ENCODE results near the genes BCO2 and ANKK1.

GRCh38 chr11:111722457-111723334 is 43.5 kb downstream of the PPP2R1B start:
- PRO-cap, 2 experiments = no peak in any of the 2 experiments

- PRO-cap, 2 experiments = no peak in any of the 2 experiments
These were observed 52.2 kb downstream of the ALG9 start for GRCh38 chr11:111819015-111819767.

DNA sequence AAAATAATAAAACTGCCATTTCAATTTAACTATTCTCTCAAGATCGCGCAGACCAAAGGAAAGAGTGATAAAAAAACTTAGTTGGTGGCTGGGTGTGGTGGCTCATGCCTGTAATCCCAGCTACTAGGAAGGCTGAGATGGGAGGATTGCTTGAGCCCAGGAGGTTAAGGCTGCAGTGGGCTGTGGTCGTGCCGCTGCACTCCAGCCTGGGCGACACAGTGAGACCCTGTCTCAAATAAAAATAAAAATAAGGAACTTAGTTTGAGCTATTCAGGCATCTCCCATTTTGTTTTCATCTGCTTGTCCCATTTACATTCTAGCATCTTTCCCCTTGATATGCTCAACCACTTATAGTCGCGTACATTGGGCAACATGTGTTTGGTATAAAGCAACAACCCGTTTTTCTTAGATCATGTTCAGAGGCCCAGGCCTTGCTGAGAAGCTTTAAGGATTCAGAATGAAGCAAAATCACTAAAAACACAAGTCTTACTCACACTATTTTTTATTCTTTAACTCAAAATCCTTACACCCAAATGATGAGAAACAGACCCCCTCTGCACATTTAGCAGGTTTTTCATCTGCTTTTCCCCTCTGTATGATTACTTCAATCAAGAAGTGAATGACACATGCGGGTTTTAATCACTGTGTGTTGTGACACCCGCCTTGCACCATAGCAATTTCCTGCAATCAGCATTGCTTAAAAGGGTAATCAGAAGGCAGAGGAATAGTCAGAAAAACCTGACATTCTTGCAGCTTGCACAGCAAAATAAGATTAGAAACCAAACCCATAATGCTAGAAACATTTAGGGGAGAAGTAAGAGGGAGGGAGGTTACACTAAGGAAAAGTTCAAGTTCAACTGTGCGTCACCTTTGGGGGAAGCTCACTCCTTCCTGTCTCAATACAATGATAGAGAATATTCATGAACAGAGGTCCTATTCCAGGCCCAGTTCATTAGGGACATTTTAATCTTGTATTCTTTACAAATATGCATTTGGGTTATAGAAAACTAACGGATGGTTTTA is 26.0 kb downstream of the ALG9 start:
- PRO-cap, 2 experiments = no peak in any of the 2 experiments

DNA sequence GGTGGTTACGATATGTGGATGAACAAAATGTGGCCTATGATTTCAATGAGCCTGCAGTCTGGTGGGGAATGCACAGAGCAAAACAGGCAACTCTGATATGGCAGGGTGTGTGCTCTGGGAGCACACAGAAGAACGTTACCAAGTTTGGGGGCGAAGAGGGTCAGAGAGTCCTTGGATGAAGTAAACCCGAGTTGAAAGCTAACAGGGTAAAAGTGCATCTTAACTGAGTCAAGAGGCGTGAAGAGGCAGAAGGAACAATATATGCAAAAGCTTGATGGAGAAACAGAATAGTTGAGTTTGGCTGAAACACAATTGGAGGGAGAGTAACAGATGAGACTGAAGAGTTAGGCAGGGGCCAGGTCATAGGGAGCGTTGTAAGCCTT is 330 bp downstream of the CFAP68 start:
- PRO-cap, 2 experiments = no peak in any of the 2 experiments

- PRO-cap, 2 experiments = no peak in any of the 2 experiments
These were observed 4.8 kb downstream of the DIXDC1 start for GRCh38 chr11:111941857-111942453.

DNA sequence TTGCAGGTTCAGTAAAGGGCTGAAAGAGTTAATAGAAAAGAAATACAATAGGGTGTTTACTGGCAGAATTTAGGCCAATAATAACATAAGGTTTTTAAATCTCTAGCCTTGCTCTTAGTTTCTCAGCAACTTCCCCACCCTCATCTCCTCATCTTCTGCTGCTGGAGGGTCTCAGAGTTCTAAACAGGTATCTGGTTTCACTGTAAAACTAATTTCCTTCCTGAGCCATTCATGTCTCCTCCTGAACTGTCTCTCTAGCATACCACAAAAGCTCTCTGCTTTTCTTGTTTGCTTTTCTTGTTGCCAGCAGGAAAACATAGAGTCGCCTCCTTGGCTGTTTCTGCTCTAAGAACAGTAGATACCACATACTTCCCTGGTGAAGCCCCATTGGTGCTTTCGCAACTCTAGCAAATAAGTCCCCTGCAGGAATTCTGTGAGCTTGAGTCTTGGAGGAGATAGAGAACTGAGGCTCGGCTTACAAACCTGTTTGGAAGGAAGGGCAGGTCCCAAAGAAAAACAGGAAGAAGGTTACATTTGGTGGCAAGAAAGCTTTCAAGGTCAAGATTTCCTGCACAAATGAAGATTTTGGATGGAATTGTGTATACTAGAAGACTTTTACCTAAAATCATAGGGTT is 7.0 kb downstream of the DIXDC1 start:
- PRO-cap, 2 experiments = no peak in any of the 2 experiments

DNA sequence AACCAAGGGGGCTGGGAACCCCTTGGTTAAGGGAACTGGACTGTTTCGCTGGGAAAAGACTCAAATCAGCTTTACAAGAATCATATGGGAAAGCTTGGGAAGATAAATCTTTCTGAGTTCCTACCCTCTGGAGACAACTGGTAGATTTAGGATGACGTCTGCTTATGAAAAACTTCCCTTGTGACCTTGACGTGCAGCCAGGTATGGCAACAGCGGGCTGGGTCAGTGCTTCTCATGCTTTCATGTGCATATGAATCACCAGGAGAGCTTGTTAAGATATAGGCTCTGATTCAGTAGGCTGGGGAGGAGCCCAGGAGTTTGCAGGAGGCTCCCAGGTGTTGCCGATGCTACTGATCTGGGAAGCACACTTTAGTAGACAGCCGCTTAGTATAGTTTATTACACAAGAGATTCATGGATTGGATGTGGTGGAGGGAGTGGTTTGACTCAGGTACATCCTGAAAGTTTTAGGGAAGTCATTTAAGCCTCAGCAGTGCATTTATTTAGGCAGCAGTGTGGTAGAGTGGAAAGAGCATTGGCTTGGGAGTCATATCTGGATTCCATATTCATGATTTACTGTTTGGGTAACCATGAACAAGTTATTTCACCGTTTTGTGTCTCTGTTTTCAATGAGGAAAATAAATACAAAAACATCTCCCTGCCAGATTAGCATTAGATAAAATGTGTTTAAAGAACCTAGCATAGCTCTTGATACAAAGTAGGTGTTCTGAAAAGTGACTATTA is 23.8 kb downstream of the DIXDC1 start:
- PRO-cap, 2 experiments = no peak in any of the 2 experiments

DNA sequence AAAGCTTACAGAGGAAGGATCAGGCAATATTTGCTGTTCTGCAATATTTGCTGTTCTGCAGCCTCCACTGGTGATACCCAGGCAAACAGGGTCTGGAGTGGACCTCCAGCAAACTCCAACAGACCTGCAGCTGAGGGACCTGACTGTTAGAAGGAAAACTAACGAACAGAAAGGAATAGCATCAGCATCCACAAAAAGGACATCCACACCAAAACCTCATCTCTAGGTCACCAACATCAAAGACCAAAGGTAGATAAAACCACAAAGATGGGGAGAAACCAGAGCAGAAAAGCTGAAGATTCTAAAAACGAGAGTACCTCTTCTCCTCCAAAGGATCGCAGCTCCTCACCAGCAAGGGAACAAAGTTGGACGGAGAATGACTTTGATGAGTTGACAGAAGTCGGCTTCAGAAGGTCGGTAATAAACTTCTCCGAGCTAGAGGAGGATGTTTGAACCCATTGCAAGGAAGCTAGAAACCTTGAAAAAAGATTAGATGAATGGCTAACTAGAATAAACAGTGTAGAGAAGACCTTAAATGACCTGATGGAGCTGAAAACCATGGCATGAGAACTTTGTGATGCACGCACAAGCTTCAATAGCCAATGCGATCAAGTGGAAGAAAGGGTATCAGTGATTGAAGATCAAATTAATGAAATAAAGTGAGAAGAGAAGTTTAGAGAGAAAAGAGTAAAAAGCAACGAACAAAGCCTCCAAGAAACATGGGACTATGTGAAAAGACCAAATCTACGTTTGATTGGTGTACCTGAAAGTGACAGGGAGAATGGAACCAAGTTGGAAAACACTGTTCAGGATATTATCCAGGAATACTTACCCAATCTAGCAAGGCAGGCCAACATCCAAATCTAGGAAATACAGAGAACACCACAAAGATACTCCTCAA is 18.4 kb upstream of the DLAT start:
- PRO-cap, 2 experiments = no peak in any of the 2 experiments

GRCh38 chr11:112084762-112085648 is 1.6 kb downstream of the TIMM8B start:
- PRO-cap, 2 experiments = no peak in any of the 2 experiments

GRCh38 chr11:112157140-112157794 is 6.6 kb downstream of the IL18 start:
- PRO-cap, 2 experiments = no peak in any of the 2 experiments

DNA sequence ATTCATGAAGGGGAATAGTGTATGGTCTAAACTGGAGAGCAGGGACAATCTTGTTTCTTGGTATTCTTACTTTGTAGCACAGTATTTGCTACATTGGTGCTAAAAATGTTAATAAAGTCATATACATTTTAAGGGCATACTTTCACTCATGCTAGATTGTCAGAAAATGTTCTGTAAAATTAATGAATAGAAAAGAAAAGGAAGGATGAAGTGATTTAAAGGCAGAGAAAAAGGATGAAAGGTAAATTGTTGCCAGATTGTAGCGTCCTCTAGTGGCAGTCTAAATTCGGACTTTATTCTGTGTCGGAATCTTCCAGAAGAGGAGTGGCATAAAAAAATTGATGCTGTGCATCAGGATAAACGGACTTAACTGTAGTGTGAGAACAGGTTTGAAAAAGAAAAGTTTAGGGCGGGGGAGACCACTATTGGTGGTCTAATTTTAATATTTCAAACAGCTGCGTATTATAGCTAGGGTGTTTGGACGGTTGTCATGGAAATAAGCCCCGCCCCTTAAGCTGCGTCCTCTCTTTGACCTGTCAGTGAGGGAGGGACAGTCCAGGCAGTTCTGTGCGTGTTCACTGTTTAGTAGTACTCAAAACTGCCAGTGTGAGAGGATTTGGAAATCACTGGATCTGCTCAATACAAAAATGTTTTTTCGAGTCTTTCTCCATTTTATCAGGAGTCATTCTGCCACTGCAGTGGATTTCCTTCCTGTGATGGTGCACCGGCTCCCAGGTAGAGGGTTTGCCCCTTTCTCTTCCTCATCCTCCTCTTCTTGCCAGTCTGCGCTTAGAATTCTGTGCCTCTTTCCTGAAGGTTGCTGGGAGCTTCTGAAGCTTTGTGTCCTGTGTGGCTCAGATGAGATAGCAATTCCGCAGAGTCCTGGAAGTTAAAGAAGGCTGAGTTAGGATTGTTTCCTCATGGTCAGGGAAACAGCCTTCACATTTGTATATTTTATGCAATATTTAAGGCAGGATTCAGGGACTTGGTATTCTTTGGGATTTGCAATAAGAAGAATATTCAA is at the start of gene BCO2:
TSS of gene BCO2 (plus strand) at position 558 of the 1,024 bp plus-strand sequence.
- PRO-cap, 2 experiments = no peak in any of the 2 experiments

DNA sequence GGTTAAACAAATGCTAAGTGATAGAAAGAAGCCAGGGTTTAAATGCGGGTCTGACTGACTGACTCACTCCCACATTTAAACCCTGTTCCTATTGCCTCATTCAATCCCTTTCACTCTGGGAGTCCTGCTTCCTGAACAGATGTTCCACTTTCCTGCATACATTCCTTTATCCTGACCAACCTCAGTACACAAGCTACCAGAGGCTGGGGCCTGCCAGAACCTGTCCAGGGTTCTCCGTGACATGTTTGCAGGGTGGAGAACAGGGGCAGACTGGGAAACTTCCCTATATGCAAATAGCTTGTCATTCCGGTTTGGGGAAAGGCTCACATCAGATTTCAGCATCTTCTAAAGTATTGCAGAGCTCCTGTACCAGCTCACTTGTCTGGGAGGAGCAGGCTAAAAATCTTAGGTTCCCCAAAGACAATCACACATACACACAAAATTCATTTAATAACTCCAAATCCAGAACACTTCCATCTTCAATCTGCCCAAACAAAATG is 3.0 kb upstream of the ANKK1 start:
- PRO-cap, 2 experiments = no peak in any of the 2 experiments

GRCh38 chr11:113387484-113388207 is at the start of gene ANKK1:
ANKK1 (plus strand) TSS chr11:113387779.
- PRO-cap, 2 experiments = no peak in any of the 2 experiments

DNA sequence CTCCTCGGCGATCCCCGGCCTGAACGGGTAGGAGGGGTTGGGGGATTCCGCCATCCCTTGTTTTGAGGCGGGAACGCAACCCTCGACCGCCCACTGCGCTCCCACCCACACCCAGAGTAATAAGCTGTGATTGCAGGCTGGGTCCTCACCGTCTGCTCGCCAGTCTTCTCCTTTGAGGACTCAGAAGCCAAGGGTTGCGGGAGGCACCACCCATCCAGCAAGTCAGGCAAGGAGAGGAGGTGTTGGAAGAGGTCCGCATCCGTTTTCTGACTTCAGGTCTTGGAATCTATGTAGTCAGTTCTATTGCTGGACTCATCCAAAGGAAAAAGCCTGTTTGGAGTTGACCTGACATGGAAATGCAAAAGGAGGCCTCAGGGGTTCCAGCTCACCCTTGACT is 309 bp upstream of the DRD2 start:
- PRO-cap, 2 experiments = no peak in any of the 2 experiments

- PRO-cap, 2 experiments = no peak in any of the 2 experiments
These were observed 1.6 kb upstream of the ZBTB16 start for GRCh38 chr11:114057963-114058329.

DNA sequence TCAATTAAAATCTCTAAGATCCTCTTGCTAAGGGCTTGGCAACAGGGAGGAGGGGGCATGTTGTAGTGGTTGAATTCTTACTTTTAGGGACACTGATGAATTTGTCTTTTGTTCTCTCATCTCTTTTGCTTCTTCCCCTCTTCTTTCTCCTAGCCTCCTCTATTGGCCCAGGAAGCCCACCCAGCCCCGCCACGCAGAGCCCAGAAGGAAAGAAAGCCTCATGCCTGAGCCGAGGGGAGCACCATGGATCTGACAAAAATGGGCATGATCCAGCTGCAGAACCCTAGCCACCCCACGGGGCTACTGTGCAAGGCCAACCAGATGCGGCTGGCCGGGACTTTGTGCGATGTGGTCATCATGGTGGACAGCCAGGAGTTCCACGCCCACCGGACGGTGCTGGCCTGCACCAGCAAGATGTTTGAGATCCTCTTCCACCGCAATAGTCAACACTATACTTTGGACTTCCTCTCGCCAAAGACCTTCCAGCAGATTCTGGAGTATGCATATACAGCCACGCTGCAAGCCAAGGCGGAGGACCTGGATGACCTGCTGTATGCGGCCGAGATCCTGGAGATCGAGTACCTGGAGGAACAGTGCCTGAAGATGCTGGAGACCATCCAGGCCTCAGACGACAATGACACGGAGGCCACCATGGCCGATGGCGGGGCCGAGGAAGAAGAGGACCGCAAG is 3.7 kb downstream of the ZBTB16 start:
- PRO-cap, 2 experiments = no peak in any of the 2 experiments

DNA sequence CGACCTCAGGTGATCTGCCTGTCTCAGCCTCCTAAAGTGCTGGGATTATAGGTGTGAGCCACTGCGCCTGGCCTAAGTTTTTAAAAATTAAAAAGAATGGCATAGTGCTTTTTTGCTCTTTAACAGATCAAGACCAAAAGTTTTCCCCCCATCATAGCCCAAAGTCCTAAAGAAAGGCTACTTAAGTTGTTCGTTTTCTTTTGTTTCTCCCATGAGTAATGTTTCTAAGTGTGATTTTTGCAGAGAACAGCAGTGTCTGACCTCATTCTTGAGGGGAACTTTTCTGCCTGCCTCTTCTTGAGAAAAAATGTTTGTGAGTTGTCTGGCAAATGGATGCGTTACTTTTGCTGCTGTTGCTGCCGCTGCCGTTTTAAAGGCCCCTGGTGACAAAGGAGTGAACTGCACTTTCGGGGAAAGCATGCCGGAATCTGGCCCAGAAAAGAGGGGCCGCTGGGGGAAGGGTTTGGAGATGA is 16.2 kb downstream of the ZBTB16 start:
- PRO-cap, 2 experiments = no peak in any of the 2 experiments

GRCh38 chr11:114077452-114077821 is 17.9 kb downstream of the ZBTB16 start:
- PRO-cap, 2 experiments = no peak in any of the 2 experiments

DNA sequence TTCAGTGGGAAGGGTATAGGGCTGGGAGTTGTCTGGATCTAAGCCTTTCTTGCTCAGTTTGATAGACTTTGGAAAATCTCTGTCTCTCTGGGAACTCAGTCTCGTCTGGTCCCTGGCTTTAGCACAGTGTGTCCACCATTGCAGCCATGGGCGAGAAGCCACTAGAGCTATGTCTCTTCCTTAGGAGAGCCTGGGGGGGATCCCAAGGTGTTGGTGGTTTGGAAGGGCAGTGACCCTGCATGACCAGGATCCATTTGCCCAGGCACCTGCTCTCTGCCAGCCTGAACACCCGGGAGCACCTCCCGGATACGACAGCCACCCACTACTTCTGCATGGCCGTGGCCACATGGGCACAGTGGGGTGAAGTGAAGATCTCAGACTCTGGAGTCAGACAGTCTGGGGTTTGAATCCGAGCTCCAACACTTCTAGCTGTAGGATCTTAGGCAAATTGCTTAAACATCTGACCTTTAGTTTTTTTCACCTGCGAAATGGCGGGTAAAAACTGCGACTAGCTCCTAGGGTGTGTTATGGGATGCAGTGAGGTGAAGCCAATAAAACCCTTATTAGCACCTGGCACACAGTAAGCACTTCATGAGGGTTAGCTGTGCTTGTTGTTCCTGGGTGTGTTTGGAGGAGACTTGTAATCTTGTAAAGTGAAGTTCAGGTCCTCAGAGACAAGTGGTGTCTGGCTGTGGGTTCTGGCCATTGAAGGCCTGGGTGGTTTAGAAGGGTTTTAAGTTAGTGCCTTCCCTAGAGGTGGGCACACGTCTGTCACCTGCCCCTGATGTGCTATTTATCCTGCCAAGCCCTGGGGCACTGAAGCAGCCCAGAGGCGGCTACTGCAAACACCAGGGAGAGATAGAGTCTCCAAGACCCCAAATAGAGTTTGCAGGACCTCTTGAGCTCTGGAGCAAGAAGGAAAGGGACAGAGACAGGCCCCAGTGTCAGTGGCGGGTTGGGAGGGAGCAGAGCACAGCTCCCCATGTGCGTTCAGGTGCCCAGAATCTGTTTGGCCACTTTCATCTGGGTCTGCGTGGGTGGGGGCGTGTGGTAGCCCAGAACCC is 68.9 kb downstream of the ZBTB16 start:
- PRO-cap, 2 experiments = no peak in any of the 2 experiments

GRCh38 chr11:114147936-114148515 is 88.5 kb downstream of the ZBTB16 start:
- PRO-cap, 2 experiments = no peak in any of the 2 experiments

Data from Colon Carcinoma Metastatic in the Lung (tissue), 2 donors.